AG09319 (cell line): ENCODE data around the genes TSSK1B and CDO1.

GRCh38 chr5:112109112-112109828 is 309.8 kb downstream of the EPB41L4A start:
- RRBS: no CpG with 5 or more reads among the region's 3 CpGs

- RRBS: no CpG with 5 or more reads among the region's 2 CpGs
Measured at GRCh38 chr5:112521308-112521639, 102.2 kb upstream of the EPB41L4A start.

- RRBS: no CpG with 5 or more reads among the region's 4 CpGs
Measured at GRCh38 chr5:112684321-112685154, 53.1 kb upstream of the APC start.

DNA sequence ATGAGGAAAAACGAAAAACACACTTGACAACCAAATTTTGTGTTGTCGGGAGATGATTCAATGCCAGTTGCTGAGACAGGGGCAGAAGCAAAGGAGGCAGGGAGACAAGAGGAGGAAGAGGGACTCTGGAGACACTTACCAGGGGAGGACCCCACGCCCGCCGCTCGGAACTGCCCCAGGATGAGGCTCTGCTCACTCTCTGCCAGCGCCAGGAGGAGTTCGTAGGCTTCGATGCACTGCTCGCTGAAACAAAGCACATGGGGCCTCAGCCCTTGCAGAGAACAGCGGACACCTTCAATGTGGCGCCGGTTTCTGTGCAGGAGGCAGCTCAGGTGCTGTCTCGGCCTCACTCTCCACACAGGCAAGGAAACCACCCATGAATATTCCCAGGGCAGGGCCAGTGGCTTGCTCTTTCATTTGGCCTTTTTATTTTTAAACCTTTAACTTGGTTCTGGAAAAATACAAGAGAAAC is 91.4 kb downstream of the DCP2 start:
- RRBS: no CpG with 5 or more reads among the region's 14 CpGs

DNA sequence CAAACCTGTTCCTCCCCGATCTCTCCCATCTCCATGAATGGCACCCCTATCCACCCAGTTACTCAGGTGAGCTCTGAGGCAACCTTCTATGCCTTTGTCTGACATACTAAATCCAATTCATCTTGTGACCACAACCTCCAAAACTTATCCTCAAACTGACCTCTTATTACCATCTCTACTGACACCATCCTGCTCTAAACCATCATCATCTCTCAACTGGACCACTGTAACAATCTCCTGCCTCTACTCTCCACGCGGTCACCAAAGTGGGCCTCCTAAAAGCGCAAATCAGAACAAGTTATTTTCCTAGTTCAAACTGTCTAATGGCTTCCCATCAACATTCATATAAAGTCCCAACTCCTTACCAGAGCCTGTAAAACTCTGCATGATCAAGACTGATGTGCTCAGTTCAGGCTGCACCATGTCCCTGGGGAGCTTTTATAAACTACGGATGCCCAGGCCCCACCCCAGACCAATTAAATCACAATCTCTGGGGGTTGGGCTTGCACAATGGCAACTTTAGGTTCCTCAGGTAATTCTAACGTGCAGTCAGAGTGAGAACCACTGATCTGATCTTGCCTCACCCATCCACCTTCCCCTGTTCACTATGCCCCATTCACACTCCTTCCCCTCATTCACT is 129.0 kb downstream of the DCP2 start:
- RRBS: no CpG with 5 or more reads among the region's 6 CpGs

DNA sequence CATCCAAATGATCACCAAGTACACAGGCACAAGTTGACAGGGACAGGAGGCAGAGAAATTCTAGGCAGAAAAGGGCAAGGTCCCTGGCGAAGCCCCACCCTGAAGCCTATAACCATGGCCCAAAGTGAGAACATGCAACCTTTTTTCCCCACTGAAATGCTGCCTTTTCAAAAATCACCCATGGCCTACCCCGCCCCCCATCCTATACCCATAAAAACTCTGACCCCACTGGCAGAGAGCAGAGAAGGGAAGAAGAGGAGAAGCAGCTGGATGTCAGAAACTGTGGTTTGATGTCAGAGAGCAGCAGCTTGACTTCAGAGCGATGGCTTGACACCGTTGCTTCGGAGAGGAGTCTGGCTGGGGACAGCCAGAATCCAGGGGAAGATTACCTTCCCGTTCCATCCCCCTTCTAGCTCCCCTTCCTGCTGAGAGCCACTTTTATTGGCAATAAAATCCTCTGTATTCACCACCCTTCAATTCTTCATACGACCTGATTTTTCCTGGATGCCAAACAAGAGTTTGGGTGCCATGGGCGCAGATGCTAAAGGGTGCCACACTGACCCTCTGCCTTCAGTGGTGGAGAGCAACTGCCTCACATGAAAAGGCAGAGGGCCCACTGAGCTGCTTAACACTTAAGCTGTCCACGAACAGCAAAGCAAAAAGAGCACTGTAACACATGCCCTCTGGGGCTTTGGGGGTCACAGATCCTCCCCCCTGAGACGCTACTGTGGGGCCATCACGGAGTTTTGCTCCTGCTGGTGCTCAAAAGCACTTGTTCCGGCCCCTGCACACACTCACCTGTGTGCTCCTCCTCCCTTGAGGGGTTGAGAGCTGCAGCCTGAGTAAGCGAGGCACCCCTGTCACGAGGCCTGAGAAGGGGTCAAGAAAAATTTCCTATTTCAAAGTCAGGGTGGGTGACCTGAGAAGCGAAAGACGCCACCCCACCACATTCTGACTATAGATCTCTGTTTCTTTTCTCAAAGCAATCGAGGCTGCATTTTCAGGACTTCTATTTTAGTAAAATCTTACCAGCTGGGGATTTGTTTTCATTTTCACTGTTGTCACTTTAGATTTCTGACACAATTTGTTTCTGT is 138.1 kb downstream of the DCP2 start:
- RRBS: no CpG with 5 or more reads among the region's 17 CpGs

- RRBS: no CpG with 5 or more reads among the region's 1 CpG
Measured at GRCh38 chr5:113121690-113122219, 145.2 kb downstream of the DCP2 start.

GRCh38 chr5:113140830-113141663 is 164.4 kb downstream of the DCP2 start:
- RRBS: no CpG with 5 or more reads among the region's 9 CpGs

- RRBS: no CpG with 5 or more reads among the region's 1 CpG
Measured at GRCh38 chr5:113216396-113216751, 218.4 kb downstream of the TSSK1B start.

GRCh38 chr5:113292576-113292903 is 142.2 kb downstream of the TSSK1B start:
- RRBS: no CpG with 5 or more reads among the region's 3 CpGs

DNA sequence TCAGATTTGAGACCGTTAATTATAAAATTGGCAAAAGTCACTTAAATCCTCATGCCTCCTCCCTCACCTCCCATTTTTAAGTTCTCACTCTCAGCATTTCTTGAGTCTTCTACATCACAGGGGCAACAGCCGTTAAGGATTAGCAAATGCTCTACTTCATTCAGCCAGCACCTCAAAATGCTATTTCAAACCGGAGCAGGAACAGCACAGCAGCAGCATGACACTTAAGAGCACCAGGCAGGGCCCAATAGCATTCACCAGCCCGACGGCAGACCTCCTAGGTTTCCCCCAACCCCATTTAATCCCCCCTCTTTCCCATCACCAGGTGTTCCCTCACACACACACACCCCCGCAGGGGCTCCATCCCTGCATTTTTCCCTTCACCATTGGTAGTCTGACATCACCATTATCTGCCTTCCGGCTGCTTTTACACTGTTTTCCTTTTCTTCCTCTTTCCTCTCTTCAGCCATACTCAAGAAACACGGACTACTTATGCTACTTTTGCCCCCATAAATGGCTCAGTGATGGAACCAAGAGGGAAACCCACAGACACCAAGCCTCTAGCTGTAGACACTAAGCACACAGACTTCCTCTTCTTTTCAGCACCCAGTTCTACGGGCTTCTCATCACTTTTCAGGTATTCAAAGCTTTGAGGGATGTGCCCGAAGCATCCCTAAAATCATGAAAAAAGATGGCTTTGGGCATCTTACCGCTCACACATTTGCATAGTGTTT is 141.7 kb downstream of the TSSK1B start:
- RRBS: no CpG with 5 or more reads among the region's 11 CpGs

DNA sequence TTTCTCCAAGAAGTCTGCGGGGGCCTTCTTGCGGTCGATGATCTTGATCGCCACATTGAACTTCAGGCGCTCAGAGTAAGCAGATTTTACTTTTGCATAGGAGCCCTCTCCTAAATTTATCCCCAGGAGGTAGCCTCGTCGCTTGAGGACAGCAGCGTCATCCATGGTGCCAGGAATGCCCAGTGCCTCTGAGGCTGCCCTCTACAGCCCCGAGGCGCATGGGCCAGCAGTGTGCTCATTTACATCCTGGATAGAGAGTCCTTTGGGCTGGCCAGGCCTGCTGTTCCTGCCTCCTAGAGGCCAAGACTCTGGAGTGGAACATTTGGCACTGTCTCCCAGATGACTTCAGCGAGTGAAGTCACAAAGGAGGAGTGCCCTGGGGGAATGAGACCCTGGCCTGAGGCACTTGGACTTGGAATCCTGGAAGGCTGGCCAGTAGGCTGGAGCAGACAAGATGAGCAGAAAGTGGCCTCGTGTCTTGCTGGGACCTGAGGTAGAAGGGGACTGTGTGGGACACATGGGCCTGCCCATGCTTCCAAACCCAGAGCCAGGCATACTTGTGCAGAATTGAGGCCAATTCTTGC is at the start of gene TSSK1B:
TSS of gene TSSK1B (minus strand) at position 315 of the 584 bp plus-strand sequence.
- RRBS: no CpG with 5 or more reads among the region's 12 CpGs

- RRBS: no CpG with 5 or more reads among the region's 1 CpG
Measured at GRCh38 chr5:114135357-114135556, 226.6 kb upstream of the KCNN2 start.

- RRBS: no CpG with 5 or more reads among the region's 8 CpGs
Measured at GRCh38 chr5:114185257-114185680, 176.6 kb upstream of the KCNN2 start.

- RRBS: no CpG with 5 or more reads among the region's 5 CpGs
Measured at GRCh38 chr5:115455899-115456352, 88.6 kb downstream of the FEM1C start.

GRCh38 chr5:115589030-115589379 is 13.3 kb downstream of the TICAM2 start:
- RRBS: no CpG with 5 or more reads among the region's 3 CpGs

DNA sequence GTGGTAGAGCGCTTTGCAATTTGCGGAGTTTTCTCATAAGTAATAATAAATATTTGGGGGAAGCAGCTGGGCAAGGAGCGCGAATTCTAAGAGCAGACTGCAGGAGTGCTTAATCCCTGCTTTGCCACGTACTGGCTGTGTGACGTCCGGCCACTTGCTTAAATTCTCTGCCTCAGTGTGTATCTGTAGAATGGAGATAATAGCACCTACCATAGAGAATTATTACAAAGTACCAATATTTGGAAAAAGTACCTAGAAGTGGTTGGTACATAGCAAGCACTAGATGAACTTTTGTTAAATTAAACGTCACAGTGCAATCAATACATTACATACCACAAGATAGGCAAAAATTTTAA is 601 bp upstream of the TMED7 start:
- RRBS: no CpG with 5 or more reads among the region's 8 CpGs

DNA sequence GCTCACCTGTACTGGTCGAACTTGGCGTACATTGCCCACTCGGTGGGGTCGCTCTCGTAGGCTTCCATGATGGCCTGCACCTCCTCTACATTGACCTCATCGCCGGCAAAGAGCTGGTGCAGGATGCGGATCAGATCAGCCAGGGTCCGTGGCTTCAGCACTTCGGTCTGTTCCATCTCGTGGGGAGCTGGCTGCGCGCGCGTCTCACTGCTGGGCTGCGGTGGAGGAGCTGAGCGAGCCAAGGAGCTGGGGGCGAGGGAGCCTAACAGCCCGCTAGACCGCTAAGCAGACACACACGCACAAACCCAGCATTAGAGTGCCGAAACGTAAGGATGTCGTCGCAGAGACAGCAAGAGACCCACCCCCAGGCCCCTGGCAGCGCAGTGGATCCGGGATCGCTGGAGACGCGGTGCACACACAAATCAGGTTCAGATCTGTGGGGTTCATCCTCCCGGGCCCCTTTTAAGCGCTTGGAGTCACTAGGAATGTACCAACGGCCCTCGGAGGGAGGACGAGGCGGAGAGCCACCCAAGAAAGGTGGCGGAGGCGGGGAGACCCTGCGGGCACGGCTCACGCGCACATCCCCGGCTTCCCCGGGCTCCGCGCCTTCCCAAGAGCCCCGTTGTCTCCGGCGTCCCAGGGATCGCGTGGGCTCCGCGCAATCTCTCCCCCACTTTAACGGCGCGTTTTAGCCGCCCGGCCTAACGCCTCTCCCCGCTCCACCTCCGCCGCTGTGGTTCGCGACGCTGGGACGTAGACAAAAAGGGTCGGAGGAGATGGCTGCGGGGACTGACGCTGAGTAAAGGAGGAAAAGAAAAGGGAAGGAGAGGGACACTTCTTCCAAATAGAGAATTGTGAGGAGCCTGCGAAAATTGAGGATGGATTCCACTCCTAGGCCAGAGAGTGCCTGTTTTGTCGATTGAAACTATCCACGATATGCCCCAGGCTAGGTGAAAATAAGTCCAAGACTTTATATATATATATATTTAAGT is at the start of gene CDO1:
TSS of gene CDO1 (minus strand) at position 438 of the 992 bp plus-strand sequence.
- RRBS: 2% methylated on average over 16 of the region's 72 CpGs

DNA sequence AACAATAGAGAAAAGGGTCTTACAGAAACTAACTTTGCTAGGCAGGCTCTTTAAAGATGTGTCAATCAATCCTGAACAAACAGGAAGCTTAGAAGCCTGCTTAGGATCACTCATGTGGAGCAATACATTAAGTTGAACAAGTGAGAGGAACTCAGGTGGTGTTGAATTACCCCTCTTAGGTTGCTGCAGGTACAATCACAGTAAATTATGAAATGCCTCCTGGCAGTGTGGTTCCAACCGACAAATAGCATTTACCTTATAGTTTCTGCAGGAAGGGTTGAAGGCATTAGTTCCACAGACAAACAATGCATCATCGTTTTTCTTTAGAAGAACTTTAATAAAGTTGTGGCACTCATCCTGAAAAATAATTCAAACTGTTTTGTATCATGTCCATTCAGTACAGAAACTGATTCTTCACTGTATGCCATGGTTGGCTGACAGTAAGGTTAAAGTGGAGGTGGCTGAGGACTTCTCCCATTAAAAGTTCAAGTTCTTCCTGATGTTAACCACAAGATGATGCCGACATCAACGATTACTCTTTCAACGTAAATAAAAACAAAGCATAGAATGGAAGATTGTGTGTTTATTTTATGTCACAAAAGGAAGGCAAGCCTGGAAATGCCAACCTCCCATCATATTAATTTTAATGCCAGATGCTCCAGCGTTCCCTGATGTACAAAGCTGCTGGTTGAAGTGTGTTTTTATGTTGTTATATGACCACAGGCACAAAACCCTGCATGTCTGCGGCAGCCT is 79.3 kb downstream of the SEMA6A start:
- RRBS: no CpG with 5 or more reads among the region's 7 CpGs